Colonic mucosa (tissue), 1 donor: Measurements from ENCODE around the genes AKR1C1 and CALML5.

- PRO-cap = no peak
These were observed 23.8 kb upstream of the AKR1C1 start for GRCh38 chr10:4939184-4940137.

DNA sequence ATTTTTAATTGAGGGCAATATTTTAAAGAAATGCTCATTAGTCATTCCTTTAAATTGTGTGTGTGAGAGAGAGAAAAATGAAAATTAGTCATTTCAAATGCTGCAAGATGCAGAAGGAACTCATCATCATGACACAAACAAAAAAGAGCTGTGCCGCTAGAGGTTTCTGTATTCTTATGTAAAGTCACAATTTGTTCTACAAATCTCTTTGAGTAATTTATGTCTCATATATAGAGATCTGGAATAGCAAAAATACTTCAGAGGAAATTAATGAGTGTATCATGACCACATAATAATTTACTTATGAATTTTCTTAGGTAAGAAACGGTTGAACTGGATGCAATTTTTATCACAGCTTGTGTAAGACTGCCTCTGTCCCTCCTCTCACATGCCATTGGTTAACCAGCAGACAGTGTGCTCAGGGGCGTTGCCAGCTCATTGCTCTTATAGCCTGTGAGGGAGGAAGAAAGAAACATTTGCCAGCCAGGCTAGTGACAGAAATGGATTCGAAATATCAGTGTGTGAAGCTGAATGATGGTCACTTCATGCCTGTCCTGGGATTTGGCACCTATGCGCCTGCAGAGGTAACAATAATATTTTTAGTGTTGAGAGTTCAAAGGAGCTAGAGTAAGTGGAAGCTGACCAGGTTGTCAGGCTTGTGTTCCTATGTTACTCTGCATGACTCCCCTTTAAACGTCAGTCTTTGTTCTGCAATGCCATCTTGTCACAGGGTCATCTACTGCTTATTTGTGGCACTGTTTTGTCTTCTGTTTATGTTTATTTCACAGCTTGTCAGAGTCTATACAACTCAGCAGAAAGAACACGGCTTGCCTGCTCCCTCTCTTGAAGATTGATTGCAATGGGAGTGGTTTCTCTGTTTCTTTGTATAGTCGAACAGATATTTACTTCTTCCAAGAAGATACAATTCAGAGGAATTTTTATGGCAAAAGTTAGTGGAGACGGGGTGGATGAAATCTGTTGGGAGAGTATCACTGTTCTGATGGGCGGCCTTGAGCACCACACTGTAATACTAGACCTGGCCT lies at the start of gene AKR1C1:
Gene AKR1C1 (plus strand): TSS at position 471 of the 1,043 bp plus-strand sequence.
- PRO-cap = unidirectional peak, plus-strand start at position 475 of the sequence

DNA sequence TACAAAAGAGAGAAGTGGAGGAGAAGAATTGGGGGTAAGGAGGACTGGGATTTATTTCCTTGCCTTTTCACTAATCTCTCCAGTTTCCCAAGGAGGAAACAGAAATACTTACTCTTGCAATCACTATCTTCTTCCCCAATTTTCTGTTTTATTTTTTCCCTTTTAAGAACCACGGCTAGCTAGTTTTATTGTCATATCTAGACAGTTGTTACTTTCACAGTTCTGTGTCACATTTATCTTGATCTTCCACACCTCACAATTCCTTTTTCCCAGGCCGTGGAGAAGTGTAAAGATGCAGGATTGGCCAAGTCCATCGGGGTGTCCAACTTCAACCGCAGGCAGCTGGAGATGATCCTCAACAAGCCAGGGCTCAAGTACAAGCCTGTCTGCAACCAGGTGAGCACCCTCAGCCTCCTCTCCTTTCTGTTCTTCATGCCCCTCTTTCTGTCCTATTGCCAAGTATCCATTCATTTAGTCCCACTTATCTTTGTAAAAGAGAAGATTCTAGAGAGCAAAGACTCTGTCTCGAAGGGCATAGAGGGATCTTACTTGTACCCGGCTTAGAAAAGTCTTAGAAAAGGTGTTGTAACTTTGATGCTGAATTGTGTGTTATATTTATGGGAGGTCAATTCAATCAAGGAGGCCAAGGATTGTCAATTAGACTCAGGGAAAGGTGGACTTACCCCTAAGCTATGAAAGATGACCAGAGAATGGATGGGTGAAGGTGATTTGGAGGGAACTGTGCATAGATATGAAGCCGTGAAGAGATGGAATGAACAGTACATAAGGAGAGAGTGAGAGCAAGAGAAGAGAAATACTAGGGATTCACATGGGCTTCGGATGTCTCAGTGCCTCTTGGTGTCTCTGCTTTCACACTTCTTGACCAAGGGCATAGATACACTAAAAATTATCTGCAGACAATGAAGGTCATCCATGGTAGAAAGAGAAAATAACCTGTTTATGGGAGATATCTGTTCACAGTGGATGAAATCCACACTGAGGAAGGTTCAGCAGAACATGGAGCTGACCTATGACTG lies 5.7 kb downstream of the AKR1C1 start:
- PRO-cap = no peak

DNA sequence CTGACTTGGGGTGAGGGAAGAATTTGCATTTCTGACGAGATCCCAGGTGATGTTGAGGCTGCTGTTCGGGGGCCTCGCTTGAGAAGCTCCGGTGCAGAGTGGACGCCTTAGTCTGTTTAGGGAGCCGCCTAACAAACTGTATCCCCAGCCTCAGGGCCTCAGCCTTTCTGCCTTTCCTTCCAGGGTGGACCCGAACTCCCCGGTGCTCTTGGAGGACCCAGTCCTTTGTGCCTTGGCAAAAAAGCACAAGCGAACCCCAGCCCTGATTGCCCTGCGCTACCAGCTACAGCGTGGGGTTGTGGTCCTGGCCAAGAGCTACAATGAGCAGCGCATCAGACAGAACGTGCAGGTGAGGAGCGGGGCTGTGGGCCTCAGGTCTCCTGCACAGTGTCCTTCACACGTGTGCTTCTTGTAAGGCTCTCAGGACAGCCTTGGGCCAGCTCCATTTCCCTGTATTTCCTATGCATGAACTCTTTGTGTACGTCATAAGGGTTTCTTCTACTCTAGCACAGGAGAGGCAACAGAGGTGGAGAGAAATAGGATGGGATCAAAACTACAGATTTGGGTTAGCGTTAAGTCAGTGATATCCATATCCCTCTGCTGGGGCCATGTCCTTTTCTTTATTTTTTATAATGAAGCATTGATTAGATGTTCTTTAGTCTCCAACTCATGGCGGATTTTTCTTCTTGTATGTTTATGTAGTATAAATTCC lies 9.3 kb downstream of the AKR1C1 start:
- PRO-cap = no peak

- PRO-cap = no peak
These were observed 11.4 kb upstream of the AKR1C2 start for GRCh38 chr10:5014923-5015515.

DNA sequence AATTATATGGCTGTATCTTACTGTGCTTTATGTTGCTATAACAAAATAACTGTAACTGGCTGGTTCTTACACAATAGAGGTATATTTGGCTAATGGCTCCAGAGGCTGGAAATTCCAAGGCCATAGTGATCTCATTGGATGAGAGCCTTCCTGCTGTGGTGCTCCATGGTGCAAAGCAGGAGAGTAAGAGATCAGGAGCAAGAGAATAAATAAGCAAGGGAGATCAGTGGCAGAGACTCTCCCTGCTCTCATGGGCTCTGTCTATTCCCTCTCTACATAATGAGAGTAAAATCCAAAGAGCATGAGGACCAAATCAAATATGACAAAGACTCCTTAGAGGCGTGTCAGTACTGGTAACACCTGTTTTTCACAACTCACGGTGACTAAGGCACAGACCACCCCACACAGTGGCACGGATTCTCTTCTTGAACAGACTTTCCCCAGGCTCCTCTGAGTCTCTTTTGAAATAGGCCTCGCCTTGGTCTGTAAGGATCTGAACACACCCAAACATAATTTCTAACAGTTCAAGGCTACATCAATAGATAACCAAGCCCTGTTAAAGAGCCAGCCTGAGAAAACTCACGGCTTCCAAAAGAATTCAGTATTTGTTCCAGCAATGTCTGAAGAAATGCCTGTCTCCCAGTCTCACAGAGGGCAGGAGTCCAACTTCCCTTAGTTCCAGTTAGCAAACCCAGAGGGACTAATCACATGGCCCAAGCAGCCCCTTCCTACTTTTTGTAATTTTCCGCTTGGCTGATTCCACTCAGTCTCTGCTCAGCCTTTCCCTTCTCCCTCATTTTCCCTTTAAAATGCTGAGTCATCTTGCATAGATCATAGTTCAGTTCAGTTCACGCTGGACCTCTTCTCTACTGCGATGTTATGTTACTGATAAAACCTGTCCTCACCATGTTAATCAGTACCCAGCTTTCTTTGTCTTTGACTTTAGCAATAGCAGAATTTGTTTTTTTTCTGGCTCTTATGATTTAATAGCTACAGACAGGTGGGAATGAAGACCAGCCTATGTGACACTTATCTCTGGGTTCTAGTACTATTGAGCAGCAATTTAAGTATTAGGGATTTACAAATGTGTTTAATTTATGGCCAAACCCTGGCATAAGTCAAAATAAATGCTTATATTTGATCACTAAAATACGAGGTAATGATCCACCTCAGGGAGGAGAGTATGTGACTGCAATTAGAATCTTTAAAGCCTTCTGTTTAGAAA lies 22.7 kb upstream of the AKR1C3 start:
- PRO-cap = unidirectional peak, minus-strand start at position 463 of the sequence

DNA sequence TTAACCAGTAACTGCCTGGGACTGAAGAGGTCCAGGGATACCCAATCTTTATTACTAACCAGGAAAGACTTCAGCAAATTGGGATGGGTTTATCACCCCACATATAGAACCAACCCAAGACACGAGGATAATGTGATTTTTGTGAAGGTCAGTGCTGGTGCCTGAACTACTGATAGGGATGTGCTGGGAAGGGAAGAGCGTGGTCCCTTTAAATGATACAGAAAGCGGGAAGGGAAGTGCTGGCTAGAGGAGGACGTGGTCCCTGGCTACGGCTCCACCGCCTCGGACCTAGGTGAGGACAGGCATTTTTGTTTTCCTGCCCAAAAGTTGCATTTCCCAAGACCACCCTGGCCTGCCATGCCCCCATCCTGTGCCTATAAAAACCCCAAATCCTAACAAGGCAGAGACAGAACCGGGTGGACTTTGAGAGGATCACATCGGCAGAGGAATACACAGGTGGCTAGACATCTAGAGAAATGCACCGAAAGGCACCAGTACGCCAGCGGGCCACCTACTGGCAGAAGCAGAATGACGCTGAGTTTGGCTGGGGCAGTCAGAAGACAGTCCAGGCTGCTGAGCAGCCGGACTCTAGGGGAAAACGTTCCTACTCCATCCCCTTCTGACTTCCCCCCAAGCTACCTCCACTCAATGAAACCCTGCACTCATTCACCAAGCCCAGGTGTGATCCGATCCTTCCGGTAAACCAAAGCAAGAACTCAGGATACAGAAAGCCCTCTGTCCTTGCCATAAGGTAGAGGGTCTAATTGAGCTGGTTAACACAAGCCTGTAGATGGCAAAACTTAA lies 2.7 kb downstream of the AKR1C4 start:
- PRO-cap = no peak

DNA sequence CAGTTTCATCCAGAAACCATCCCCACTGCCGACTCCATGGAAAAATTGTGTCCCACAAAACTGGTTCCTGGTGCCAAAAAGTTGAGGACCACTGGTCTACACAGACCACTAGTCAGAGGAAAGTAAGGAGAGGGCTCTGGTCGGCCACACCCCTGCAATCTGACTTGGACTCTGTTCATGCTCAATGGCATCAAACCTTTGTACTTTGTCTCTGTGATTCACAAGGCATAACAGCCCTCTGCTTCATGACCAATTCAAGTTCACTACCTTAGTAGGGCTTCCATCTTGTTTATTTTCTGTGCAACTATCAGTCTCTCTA lies 1.8 kb downstream of the TUBAL3 start:
- PRO-cap = bidirectional peak, plus-strand start at position 214 of the sequence, minus-strand start at position 161 of the sequence

DNA sequence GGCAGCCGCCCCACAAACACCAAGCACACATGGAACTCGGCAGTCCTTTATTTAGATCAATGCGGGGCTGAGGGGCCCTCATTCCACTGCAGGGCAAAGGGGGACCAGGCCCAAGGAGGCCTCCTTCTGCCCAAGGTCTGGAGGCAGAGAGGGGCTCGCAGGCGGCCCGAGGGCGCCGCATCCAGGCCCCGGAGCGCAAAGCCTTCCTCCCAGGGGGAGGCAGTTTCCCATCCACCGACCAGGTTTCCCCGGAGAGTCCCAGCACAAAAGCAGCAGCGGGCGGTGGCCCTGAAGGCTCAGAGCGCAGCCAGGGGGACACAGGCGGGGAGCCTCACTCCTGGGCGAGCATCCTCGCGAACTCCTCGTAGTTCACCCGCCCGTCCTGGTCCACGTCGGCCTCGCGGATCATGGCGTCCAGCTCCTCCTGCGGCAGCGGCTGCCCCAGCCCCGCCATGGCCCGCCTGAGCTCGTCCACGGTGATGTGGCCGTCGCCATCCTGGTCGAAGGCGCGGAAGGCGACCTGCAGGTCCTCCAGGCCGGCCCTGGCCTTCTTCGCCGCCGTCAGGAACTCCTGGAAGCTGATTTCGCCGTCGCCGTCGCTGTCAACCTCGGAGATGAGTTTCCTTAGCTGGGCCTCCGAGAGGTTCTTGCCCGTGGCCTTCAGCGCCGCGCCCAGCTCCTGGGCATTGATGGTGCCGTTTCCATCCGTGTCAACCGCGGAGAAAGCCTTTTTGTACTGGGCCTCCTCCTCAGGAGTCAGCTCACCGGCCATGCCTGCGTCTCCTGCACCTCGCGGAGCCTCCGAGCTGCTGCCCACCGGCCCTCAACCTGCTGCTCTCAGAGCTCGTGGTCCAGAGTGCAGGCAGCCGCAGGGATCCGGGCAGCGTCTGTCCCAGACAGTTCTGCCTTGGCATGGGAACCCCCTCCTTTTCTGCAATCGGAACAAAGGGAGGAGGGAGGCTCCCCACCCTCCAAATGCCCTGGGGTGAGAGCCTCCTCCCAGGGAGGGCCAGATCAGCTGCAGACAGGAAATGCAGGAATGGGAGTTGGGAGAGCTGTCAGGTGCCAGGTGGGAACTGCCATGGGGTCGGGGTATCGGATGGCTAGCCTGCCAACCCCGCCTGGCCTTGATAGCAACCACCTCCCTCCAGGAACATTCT lies at the start of gene CALML5:
Gene CALML5 (minus strand): TSS at position 904 of the 1,160 bp plus-strand sequence.
- PRO-cap = no peak

DNA sequence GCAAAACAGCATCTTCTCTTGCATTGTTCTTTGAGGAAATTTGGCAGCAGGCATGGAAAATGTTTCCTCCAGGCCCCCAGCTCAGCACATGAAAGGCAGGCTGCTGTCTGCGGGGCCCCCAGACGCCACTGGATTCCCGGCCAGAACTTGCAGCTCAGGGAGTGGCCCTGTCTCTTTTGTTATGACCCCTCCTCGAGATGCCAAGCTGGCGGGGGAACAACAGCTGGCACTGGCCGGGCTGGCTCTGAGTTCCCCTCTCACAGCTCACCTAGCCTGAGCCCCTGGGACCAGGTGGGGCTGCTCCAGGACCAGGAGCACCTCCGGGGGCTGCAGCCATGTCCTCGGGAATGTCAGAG lies 62.6 kb downstream of the CALML3 start:
- PRO-cap = no peak

DNA sequence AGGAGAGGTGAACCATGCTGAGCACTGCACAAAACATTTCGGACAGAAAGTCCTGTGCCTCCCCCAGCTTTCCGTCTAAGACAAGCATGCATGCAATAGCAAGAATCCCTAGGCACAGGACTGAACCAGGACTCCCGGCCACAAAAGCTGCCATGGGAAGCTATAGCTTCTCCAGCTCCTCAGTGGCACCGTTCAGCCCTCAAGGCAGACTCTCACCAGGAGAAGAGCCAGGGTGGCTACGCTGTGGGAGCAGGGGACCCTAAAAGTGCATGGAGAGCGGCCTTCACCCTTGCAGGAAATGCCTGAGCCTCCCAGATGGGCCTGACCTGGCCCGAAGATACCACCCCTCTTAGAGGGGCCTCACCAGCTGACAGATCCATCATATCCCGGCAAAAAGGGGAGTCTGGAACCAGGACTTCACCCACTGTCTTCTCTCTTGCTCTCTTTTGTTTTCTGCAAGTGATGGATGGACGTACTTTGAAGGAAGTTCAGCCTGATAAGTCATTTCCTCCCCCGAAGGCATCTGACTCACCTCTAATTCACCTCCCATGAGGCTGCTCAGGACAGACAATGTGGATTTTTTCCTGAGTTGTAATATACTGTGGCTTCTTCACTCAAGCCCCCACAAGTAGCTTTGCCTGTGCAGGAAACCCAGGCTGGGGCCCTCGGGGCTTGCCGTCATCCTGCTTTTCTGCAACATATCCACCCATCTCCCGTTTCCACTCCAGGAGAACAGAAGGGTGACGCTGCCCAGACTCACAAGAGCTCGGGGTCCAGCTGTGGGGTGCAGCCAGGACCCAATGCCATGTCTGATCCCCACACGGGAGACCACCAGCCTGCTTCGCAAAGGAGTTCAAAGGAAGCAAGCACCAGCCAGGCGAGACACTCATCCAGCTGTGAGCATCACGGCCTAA lies 70.5 kb downstream of the ASB13 start:
- PRO-cap = no peak

DNA sequence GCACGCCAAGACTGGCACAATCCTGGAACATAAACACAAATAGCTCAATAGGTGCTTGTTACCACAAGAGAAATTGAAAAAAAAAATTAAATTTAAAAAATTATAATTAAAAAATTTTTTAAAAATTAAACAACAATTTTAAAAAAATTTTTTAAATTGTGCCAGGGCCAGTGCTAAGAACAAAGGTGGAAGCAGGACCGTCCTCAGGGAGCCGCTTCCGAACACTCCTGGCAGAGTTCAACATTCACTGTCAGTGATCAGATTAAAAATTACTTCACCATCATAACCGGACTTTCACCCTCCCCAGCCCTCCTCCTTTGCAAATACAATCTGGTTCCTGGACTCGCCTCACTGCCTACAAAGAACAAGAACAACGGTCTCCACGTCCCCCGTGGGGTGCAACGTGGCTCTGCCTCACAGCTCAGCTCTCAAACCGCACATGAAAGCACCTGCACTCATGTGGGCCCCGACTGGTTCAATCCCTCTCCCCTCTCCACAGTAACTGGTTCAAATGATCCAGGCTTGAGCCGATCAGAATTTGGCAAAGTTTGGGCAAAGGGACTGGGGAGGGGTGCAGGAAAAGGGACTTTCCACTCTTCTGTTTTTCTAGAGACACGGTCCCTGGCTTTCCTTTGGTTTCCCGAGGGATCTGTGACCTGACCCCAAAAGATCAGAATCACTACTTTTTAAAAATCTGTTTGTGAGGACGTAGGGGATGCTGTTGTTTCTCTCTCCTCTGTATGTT lies 21.1 kb downstream of the ASB13 start:
- PRO-cap = bidirectional peak, plus-strand start at position 351 of the sequence, minus-strand start at position 229 of the sequence

GRCh38 chr10:5659176-5659779 lies 7.1 kb downstream of the ASB13 start:
- PRO-cap = no peak

GRCh38 chr10:5665376-5665753 lies 1.0 kb downstream of the ASB13 start:
- PRO-cap = no peak

DNA sequence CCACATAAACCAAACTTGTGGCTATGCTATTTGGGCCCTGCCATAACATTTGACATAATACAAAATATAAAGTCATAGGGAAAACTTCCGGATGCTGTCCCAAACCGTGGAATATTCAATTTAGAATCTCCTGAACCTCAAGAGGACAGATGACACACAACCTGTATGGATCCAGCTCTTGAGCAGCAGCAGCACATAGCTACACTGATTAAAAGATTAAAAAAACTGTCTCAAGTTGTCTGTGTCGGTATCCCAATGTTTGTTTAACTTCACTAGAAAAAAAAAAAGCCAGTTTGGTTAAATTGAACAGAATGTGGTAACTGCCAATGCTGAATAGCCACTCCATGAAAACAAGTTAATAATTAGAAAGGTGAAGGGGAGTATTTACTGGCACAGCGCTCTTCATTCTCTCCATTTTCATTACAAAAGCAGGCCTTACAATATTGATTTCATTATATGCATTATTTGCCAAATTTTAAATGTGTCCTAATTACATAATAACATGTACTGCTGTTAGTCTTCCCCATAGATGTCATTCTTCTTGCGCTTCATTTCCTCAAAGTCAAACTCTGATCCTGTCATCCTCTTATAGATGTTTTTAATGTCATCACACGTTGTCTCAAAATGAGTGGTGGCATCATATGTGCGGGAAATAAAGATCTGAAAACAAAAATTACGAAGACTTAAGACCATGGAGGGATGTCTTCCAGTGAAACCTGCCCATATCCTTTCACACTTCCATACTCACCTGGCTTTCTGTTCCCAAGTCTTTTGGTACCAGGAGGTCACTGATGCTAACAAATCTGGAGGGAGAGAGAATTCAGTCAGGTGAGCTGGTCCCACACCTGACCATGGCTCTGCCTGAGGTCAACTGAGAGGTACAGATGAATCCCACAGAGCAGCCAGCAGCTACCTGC lies 47.5 kb downstream of the GDI2 start:
- PRO-cap = no peak

DNA sequence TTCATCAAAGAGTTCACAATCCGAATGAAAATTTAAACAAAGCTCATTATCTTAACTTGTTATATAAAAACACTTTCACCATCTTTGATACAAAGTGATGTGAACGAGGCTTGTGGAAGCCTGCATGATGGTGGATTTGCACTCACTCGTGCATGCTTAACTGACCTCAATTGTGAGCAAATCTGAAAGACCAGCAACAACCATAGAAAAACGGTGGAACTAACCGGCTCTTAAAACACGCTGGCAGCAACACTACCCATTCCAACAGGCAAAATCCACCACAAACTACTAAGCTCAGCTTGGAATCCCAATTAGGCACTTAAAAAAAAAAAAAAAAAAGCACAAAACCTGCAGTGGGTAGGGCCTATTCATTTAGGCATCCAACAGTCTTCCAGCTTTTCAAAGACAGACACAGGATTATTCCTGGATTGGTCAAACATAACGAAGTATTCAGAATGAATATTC lies 1.9 kb downstream of the GDI2 start:
- PRO-cap = no peak

DNA sequence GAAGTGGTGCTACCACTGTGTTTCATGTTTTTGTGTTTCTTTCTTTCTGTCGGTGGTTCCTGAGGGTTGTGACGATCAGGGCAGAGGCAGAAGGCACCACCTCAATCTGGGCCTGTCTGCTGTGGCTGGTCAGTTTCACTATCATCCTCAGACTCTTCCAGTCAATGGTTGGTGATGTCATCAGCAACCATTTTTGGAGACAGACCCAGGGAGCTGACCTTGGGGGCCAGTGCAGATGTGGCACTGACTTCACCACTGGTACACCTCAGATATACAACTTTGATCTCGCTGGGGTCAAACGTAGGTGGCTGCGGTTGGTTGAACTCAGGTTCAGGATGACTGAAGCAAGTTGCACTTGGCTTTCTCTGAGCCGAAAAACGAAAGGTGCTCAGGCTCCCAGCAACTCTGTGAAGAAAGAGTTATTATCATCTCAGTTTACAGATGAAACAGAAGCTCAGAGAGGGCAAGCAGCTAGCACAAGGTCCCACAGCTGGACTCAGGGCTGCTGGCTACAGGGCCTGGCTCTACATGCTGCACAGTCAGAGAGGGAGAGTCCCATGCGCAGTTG lies 27.3 kb downstream of the ANKRD16 start:
- PRO-cap = no peak

GRCh38 chr10:5902793-5903304 lies 12.8 kb downstream of the FBH1 start:
- PRO-cap = no peak

DNA sequence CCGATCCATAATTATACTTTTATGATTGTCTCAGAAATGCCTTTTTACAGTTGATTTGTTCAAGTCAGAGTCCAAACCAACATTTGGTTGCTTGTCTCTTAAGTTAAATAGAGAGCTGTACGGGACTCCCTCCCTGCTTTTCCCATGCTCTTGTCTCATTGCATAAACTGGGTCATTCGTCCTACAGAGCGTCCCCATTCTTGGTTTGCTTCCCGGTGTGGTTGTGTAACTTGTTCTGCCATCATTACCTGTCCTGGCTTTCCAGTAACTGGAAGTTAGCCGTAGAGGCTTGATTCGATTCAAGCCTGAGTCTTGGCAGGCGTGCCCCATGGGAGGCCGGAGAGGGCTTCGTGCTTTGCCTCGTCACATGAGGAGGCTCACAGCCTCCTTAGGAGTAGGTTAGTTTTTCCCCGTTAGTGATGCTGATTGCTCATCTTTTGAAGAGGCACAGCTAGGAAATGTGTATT lies 40.2 kb downstream of the FBH1 start:
- PRO-cap = no peak

DNA sequence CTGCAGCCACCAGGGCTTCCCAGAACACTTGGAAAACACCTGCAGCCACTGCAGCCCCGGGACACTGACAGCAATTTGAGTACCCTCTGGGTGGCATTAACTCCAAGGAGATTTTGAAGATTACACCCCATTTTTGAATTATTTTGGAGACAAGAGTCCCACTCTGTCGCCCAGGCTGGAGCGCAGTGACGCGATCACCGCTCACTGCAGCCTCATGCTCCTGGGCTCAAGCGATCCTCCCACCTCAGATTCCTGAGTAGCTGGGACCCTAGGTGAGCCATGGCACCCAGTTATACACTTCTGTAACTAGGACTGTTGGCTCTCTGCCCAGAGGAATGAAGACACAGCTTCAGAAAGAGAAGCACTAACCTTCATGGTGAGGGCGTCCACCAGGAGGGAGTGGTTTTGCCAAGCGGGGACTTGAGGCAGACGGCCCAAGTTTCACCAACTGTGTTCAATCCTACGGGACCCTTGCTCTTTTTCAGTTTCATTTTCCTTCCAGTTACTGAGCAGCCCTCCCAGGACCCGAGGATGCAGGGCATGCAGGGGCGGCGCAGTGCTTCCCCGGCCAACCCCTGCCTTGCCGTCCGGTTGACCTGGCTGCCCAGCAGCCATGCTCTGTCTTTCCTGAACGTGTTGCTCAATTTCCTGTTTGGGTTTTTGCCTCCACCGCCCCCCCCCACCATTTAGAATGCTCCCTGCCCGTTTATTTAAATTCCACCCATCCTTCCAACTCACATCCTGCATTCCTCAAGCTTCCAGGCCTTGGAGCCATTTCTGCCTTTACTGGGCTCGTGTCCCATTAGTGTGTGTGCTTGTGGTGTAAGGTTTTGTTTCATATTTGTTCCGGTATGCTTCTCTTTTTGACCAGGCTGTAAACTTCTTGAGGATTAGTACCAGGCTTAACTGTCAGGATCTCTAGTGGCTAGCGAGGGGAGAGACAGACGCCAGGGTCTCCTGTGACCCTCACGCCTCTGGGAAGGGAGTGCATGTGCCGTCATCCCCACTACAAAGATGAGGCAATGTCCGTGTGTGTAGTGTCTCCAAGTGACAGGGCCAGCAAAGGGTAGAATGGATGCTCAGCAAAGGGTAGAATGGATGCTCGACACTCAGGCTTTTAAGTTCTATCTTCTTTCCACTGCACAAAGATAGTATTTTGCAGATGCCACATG lies 31.7 kb downstream of the IL15RA start:
- PRO-cap = unidirectional peak, minus-strand start at position 629 of the sequence